Measurements from ENCODE around the genes PLCG1 and TOX2.

- RAMPAGE, total RNA = no peak
Observed at GRCh38 chr20:38985486-38986371, 23.6 kb downstream of the DHX35 start.

GRCh38 chr20:40498055-40498755, 190.8 kb downstream of the MAFB start:
- RAMPAGE, total RNA = no peak

DNA sequence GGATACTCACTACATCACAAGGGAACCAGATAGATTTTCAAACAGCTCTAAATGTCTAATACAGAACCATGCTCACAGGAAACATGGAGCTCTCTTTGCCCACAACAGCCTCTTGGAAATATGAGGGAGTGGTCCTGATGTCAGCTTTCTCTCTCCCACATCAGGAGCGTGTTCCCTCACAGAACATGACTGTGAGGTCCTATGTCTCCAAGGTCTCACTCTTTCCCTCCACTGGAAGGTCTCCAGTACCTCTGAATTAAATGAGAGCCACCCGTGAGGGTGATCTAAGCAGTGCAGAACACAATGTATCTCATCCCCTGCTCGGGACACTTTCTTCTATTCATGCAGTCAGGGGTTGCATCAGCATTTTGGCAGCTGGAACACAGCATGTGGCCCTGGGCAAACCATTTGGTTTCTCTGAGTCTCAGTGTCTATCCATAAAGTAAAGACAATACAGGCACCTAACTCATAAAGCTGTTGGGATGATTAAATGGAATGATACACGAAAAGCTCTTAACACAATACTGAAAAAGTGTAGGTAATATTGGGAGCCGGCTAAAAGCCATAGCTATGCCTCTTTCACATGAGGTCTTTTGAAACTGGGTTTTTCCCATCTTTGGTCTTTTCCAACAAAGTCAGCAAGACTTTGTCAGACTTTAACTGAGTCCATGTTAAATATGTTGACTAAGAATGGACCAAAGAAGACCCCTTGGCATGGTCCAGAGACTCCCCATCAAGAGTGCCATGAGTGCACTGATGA, 34.1 kb downstream of the MAFB start:
- RAMPAGE, total RNA = no peak

DNA sequence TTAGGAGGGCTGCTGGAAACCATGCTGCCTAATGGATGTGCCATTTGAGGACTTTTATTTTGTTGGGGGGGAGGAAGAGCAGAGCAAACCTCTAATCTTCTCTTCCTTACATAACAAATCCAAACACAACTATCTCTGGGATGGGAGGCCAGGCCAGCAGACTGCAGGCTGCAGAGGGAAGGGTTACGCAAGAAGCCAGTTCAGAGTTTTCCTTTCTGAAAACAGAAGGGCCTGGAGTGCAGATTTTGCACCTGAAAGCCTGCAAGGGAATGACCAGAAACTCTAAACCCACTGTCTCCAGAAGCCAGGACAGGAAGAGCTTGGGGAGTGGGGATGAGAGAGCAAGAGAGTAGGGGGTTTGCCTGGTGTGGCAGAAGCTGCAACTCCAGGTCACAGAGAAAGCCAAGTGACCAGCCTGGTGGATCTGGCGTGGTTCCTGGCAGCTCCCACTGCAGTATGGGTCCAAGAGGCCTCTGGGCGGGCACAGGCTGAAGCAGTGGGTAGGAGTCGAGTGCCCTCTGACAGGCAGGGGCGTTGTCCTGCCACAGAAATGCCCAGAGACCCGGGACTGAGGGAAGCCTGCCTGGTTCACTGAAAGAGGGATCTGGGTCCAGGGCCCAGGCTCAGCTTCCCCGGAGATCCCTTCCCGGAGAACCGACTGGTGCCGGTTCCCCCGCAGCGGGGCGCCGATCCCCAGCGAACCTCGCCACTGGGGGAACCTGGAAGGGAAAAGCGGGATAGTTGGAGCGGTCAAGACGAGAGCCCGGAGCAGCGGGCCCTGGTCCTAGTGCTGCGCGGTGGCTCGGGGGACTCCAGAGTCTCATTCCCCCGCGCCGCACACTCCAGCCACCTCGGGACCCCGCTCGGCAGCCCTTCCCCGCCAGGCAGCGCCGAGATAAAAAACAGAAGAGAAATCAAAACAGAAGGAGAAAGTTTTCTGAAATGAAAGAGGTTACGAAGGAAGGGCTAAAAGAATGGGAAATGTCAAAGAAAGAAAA, 6.6 kb downstream of the MAFB start:
- RAMPAGE, total RNA = no peak

GRCh38 chr20:40958784-40959072, 69.9 kb upstream of the TOP1 start:
- RAMPAGE, total RNA = no peak

DNA sequence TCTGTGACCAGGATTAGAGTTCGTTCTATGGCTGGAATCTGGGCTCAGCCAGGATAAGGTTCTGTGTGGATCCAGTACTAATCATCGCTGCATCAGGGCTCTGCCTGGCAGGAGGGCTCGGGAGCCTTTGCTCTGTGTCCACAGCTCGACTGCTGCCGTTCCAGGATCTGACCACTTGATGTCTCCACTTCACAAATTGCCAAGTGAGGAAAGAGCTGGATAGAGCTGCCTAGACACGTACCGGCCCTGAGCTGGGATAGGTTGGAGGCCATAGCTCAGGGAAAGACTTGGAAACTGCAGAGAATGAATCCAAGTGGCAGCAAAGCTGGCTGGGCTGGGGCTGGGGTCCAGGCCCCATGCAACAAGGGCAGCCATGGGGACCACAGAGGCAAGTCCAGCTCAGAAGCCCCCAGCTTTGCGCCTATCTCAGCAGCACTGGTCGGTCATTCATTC, 38.1 kb upstream of the TOP1 start:
- RAMPAGE, total RNA = no peak

DNA sequence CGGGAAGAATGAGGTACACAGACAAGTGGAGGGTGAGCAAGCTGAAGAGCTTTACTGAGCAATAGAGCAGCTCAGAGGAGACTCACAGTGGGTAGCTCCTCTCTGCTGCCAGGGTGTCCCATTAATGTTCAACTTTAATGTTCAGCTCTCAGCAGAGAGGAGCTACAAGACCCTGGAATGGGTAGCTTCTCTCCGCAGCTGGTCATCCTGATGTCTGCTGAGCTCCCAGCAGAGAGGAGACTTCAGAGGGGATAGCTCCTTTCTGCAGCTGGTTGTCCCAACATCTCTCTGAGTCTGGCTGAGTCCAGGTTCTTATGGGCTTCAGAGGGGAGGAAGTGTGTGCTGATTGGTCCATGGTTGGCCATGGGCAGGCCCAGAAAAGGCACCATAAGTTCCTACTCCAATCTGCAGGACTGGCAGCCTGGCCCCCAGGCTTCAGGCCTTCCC, 21.9 kb upstream of the TOP1 start:
- RAMPAGE, total RNA = no peak

DNA sequence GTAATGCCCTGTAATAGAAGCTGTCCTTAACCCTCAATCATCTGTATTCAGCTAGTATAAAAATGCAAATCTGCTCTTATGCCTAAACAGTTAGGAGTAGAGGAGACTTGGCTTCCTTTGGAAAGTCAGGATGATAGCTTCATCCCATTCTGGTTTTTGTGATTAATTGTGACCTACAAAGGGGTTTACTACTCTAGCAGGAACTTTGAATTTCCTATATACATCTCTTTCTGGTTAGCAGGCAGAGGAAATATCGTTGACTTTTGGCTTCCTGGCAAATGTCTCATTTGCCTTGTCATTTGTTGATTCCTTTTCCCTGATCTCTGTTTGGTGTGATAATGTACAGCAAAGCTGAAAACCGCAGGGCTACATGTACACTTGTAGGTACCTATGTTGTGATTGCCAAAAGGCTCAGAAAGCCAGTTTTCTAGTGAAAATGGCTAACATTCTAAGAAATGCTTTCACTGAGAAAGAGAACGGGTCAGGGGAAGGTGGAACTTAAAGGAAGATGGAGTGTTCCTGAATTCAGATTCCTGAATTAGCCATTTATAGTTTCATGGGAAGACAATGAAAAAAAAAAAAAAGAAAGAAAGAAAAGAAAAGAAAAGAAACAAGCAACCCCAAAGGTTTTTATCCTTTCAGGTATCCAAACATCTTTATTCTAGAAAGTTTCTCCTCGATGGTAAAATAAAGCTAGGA, 44.3 kb downstream of the TOP1 start:
- RAMPAGE, total RNA = no peak

DNA sequence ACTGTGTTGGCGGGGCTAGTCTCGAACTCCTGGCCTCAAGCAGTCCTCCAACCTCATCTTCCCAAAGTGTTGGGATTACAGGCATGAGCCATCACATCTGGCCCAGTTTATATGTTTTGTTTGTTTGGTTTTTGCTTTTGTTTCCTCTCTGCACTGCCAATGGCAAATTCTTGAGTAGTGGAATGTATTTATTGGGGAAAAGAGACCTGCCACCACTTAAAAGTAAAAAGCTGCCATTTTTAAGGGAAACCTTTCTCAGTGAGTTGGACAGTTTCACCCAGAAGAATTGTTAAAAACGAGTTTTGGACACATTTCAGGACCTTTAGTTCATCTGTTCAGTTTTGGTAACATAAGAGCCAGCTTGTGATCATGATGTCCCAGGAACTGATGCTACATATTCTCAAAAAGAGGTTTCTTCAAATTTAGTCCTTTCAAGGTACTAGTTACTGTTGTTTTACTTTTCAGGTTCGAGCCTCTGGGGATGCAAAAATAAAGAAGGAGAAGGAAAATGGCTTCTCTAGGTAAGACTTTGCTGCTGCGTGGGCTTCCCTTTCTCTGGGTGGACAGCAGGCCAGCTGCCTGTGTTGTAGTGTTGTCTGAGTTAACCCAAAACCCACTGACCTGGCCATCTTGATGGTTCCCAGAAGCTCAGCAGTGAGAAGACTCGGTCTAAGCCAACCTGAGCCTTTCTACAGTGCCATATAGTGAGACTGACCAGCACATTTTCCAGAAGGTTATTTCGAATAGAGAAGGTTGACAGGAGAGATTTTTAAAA, 48.7 kb downstream of the TOP1 start:
- RAMPAGE, total RNA = no peak

DNA sequence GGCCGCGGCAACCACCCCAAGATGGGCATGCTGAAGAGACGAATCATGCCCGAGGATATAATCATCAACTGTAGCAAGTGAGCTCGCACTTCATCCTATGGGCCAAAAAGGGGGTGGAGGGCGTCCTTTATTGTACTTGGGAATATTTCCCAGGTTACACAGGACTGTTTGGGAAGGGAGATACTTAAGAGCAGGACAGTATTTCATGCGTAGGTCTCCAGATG, 37.3 kb upstream of the PLCG1 start:
- RAMPAGE, total RNA = no peak

- RAMPAGE, total RNA = no peak
Observed at GRCh38 chr20:41137322-41137919, at the start of gene PLCG1. PLCG1 (plus strand) TSS chr20:41137543.

- RAMPAGE, total RNA = no peak
Observed at GRCh38 chr20:41159460-41160123, 22.2 kb downstream of the PLCG1 start.

- RAMPAGE, total RNA = no peak
Observed at GRCh38 chr20:41234465-41235089, 83.0 kb downstream of the ZHX3 start.

GRCh38 chr20:41969475-41970048, 351.4 kb upstream of the CHD6 start:
- RAMPAGE, total RNA = no peak

DNA sequence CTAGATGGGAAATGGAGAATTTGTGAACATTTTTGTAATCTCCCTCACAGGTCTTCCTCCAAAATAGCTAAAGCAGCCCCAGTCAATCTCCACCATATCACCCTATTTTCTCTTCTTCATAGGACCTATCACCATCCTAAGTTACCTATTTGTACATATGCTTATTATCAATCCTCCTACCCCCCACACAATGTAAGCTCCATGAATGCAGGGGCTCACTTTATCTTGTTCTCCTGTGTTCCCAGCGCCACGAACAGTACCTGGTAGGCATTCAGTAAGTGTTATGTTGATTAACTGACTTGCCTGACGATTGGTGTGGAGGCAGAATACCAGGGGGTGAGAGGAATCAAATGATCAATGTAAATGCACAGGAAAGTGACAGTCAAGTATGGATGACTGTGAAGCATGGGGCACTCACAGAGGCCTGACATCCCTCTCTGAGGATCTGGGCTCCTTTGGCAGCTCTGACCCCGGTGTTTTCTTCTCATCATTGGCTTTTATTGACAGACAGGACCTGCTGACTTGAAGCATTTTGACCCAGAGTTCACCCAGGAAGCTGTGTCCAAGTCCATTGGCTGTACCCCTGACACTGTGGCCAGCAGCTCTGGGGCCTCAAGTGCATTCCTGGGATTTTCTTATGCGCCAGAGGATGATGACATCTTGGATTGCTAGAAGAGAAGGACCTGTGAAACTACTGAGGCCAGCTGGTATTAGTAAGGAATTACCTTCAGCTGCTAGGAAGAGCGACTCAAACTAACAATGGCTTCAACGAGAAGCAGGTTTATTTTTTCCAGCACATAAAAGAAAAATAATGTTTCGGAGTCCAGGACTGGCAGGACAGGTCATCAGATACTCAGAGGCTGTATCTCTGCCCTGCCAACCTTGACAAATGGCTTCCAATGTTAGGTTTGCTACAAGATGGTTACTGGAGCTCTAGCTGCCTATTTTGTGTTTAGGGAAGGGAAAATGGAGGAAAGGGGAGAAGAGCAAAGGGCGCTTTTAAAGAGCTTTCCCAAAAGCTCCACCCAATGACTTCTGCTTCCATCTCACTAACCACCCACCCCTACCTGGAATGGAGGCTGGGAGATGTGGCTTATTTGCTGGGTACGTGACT, 6.0 kb upstream of the IFT52 start:
- RAMPAGE, total RNA = no peak

- RAMPAGE, total RNA = no peak
Observed at GRCh38 chr20:43663102-43663623, 3.8 kb upstream of the MYBL2 start.

GRCh38 chr20:43751067-43751822, 24.4 kb upstream of the GTSF1L start:
- RAMPAGE, total RNA = no peak

- RAMPAGE, total RNA = no peak
Observed at GRCh38 chr20:43914648-43915360, at the start of gene TOX2. TOX2 (plus strand) TSS chr20:43914852.

GRCh38 chr20:43964059-43964681, 49.5 kb downstream of the TOX2 start:
- RAMPAGE, total RNA = no peak

DNA sequence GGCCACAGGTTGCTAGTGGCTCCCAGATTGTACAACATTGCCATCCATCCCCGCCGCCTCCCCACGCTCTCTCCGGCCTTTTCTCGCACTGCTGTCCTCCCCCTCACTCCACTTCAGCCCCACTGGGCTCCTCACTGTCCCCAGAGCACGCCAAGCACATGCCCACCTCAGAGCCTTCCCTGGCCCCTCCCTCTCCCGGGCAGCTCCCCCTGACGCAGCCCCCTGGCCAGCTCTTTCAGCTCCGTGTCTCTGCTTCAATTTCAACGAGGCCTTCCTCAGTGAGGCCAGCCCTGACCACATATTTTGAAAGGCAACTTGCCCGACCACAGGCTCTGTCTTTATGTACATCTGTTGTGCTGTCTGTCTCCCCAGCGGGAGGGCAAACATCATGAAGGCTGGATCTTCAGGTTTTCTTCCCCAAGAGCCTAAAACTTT, 44.6 kb downstream of the JPH2 start:
- RAMPAGE, total RNA = no peak